Epithelial cell of alveolus of lung (primary cell): ENCODE measurements around the genes APC2, PCSK4, PLK5 and KLF16.

GRCh38 chr19:1449423-1450624, at the start of gene APC2:
Gene APC2, plus strand, starts transcription at chr19:1450121.
- RAMPAGE, long total RNA, result no peak
- RRBS, result 36% methylated on average over 3 of the region's 85 CpGs

- RAMPAGE, long total RNA, result no peak
- RRBS, result 0% methylated on average over 1 of the region's 25 CpGs
Observed at GRCh38 chr19:1451867-1452441, 2.0 kb downstream of the APC2 start.

- RAMPAGE, long total RNA, result no peak
- RRBS, result 2% methylated on average over 22 of the region's 47 CpGs
Observed at GRCh38 chr19:1468878-1469295, 10.1 kb downstream of the C19orf25 start.

- RAMPAGE, long total RNA, result no peak
- RRBS, result 3% methylated on average over 11 of the region's 66 CpGs
Observed at GRCh38 chr19:1489997-1490887, at the start of gene PCSK4. Gene PCSK4, minus strand, starts transcription at chr19:1490350.

DNA sequence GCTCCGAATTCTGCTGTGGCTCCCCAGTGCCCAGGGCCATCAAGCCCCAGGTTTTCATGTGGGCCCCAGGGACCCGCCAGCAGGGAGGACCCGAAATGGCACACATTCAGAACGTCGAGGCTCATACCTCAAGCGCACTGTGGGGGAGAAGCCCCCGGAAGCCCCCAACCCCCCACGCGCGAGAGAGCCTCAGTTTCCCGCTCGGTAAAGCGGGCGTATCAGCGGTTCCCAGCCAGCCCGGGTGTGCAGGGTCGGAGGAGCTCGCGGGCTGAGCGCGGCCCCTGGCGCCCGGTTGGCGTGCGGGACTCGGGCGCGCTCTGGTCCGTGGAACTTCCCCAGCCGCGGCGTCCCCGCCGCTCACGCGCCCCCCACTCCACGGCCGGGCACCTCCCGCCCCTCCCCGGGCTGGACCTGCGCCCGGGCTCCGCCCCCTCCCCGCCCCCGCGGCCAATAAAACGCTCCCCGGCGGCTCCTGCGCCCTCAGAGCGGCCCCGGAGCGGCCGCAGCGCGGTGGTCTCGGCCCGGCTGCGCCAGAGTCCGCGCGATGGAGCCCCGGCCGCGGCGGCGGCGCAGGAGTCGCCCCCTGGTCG, at the start of gene PLK5:
Gene PLK5, plus strand, starts transcription at position 483 of the 590 bp plus-strand sequence.
- RAMPAGE, long total RNA, result no peak
- RRBS, result 3% methylated on average over 36 of the region's 70 CpGs

- RAMPAGE, long total RNA, result no peak
- RRBS, result 5% methylated on average over 18 of the region's 50 CpGs
Observed at GRCh38 chr19:1675565-1676171, 23.3 kb upstream of the TCF3 start.

GRCh38 chr19:1766675-1767097, 13.4 kb downstream of the ONECUT3 start:
- RAMPAGE, long total RNA, result no peak
- RRBS, result no CpG with 5 or more reads among the region's 11 CpGs

- RAMPAGE, long total RNA, result no peak
- RRBS, result 7% methylated on average over 2 of the region's 4 CpGs
Observed at GRCh38 chr19:1769835-1770096, 16.5 kb downstream of the ONECUT3 start.

DNA sequence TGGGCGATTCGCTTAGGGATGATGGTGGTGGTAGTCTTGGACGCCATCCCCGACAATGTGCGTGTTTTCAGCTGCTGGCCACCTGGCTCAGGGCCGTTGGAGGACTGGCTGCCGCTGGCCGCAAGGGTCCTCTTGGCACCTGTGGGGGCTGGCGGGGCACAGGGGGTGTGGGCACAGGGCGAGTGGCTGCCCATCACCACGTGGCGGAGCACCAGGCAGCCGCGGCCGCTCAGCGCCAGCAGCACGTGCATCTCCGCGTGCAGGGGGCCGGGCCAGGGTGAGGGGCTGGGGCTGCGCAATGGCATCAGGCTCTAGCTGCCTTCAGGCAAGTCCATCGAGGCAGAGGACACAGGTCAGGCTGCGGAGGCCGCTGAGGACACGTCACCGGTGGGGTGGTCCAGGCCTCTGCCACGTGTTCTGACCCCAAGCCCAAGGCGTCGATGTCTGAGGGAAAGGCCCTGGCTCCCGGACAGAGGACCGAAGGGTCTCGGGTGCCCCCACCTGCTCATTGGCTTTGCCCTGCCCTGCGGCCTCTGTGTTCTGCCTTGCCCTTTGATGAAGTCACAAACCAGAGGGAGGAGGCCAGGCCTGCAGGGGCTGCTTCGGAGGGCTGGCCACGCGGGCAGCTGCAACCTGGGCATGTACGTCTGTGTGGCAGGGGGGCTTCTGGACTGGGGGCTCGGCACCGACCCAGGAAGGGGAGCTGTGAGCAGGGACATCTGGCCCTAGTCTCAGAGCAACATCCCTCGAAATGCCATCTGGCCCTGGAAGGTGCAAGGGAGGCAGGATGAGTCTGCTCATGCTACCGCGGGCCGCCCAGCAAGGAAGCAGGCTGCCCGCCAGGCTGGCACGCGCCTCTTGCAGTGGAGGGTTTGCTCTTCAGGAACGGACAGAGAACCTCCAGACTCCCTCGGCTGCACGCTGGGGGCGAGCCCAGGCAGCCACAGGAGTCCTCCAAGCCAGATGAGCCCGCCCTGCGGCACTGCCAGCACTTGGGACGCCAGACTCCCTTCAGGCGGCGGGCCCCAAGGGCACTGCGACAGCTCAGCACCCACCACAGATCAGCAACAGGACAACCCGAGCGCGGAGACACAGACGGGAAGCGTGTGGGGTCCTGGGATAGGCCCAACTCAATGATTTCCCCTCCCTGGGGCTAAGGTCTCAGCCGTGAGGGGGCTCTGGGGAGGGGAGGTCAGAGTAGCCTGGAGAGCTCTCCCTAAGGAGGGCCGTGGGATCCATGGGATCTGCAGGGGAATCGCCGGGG, 9.9 kb upstream of the ATP8B3 start:
- RAMPAGE, long total RNA, result no peak
- RRBS, result 98% methylated on average over 7 of the region's 65 CpGs

DNA sequence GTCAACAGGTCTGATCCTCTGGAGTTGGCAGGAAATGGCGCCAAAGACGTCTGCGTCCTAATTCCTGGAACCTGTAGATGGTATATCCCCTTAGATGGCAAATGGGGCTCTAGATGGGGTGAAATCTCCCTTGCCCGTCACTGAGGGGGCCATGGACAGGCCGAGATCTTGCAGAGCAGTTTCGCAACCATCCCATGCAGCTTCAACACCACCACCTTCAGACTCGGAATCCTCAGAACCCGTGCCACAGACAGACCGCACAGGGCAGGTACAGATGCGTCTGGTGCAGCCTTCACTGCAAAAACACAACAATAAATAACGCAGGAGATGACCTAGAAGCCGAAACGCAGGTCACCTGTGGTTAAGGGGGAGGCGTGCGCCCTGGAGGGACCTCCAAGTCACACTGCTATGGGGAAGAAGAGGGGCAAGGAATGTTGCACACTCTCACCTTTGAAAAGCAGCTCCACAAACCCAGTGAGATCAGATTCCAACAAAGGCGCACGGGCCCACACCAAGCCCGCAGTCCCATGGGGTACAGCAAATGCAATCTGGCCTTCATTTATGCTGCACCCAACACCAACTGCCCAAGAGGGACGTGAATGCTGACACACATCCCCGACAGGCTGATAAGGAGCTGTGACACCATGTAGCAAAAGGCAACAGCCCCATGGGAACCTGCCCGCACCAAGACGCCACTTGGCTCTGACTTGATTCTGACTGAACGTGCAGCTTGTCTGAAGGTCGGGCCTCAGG, 17.5 kb downstream of the REXO1 start:
- RAMPAGE, long total RNA, result no peak
- RRBS, result no CpG with 5 or more reads among the region's 24 CpGs

DNA sequence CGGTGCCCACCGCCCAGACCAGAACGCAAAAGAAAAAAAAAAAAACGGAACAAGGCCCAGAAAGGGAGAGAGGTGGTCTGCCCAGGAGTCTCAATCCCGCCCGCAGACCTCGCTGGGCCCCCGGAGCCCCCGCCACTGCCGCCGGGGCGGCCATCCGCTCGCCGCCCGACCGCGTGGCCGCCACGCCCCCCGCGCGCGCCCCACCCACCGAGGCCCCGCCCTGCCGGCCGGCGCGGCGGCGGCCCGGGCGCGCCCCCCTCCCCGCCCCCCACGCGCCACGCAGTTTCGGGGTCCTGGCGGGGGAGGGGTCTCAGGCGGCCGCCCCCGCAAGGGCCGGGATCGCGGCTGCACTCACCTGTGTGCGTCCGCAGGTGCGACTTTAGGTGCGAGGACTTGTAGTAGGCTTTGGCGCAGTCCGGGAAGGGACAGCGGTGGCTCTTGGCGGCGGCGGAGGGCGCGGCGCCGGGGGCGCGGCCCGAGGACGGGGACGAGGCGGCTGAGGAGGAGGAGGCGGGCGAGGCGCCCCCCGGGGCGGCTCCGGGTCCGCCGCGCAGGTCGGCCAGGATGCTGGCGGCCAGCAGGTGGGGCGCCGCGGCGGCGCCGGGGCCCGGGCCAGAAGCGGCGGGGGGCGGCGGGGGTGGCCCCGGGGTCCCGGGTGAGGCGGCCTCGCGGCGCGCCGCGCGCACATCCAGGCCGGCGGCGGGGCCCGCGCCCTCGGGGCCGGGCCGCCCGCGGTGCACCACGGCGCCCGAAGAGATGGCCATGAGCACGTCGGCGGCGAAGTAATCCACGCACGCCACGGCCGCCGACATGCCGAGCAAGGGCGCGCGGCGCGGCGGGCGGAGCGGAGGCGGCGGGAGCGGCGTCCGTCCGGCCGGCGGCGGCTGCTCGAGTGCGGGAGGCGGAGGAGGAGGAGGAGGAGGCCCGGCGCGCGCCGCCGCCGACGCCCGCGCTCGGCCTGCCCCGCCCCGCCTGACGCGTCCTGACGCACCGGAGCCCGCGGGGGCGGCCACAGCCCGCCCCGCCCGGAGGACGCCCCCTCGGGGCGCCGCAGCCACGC, at the start of gene KLF16:
Gene KLF16, minus strand, starts transcription at position 894 of the 1,060 bp plus-strand sequence.
- RAMPAGE, long total RNA, result no peak
- RRBS, result 1% methylated on average over 106 of the region's 170 CpGs

DNA sequence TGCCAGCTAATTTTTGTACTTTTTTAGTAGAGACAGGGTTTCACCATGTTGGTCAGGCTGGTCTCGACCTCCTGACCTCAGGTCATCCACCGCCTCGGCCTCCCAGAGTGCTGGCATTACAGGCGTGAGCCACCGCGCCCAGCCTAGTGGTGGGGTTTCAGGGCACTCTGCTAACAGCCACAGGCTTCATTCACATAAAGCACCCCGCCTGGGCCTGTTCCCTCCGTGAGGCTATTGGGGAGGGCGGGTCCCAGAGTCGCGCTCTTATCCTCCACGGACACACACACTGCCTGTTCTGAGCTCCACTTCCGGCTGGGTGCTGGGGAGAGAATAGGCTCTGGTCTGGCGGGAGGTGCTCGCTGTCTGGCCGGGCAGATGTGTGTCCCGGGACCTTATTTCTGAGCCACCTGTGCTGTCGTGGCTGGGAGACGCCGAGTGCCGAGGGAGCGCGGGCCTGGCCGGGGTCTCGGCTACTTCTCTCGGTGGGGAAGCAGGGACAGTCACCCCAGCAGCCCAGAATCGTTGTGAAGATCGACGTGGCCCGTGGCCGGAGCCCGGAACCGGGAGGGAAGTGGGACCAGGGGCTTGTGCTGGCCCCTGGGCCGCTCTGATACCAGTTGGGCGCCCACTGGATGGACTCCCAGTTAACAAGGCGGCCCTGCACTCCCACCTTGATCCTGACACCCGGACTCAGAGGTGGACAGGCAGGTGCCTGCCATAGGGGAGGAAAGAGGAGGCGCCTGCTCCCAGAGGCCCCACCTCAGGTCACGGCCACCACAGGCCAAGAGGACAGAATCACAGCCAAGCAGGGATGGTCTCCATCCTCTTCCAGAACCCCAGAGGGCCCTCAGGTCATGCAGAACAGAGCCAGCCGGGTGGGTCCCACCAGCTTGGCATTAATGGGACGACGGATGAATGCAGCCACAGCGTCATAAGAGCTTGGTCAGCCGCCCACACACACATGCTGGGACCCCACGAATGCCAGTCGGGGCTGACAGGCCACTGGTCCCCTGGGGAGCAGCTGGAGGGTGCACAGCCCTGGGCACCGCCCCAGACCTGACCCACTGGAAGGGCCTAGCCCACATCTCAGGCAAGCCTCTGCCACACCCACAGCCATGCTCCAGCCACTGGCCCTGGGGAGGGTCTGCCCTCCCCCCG, 9.3 kb upstream of the KLF16 start:
- RAMPAGE, long total RNA, result no peak
- RRBS, result 84% methylated on average over 10 of the region's 48 CpGs

- RAMPAGE, long total RNA, result no peak
- RRBS, result 3% methylated on average over 7 of the region's 63 CpGs
Observed at GRCh38 chr19:1875895-1876502, 9.3 kb downstream of the ABHD17A start.

DNA sequence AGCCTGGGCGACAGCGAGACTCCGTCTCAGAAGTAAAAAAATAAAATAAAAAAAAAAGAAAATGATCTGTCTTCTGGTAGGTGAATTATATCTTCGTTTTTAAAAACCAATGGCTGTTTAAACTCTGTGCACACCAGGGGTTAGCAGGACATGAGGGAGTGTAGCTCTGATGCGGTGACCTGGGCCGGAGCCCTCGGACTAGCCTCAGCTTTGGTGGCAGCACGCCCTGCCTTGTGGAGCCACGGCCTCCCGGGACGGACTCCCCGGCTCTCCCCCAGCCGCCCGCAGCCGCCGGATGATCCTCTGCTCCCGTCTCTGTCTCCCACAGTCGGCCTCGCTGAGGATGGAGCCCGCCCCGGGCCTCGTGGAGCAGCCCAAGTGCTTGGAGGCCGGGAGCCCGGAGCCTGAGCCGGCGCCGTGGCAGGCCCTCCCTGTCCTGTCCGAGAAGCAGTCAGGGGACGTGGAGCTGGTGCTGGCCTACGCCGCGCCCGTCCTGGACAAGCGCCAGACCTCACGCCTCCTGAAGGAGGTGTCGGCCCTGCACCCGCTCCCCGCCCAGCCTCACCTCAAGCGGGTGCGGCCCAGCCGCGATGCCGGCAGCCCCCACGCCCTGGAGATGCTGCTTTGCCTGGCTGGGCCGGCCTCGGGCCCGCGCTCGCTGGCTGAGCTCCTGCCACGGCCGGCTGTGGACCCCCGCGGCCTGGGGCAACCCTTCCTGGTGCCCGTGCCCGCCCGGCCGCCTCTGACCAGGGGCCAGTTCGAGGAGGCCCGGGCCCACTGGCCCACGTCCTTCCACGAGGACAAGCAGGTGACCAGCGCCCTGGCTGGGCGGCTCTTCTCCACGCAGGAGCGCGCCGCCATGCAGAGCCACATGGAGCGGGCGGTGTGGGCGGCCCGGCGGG, 6.8 kb downstream of the ADAT3 start:
- RAMPAGE, long total RNA, result no peak
- RRBS, result 95% methylated on average over 13 of the region's 72 CpGs

DNA sequence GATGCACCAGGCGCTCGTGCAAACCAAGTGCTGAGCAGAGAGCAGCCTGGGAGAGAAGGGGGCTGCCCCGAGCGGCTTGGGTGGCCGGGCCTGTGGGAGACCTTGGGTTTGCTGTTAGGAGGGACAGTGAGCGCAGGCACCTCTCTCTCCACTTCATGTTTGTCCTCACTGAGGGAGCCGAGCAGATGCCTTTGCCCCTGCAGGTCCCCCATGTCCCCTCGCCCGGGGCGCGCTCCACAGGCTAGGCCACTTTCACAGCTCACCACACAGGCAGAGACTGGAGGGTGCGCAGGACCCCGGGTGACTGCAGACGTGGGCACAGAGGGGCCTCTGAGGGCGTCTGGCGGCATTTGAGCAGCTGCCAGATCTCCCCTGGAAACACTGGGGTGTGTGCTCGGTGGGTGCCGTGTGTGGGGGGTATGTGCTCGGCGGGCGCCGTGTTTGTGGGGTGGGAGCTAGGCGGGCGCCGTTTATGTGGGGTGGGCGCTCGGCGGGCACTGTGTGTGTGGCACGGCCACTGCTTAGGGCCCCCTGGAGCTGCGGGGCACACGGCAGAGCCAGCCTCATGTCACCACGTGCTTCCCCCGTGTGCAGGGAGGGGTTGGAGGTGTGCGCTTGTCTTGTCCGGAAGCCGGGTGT, 16.5 kb downstream of the CSNK1G2 start:
- RAMPAGE, long total RNA, result no peak
- RRBS, result 70% methylated on average over 10 of the region's 36 CpGs

GRCh38 chr19:2043927-2044880, 6.8 kb downstream of the MKNK2 start:
- RAMPAGE, long total RNA, result no peak
- RRBS, result no CpG with 5 or more reads among the region's 17 CpGs

GRCh38 chr19:2070875-2071736, 20.1 kb upstream of the MKNK2 start:
- RAMPAGE, long total RNA, result no peak
- RRBS, result no CpG with 5 or more reads among the region's 20 CpGs

DNA sequence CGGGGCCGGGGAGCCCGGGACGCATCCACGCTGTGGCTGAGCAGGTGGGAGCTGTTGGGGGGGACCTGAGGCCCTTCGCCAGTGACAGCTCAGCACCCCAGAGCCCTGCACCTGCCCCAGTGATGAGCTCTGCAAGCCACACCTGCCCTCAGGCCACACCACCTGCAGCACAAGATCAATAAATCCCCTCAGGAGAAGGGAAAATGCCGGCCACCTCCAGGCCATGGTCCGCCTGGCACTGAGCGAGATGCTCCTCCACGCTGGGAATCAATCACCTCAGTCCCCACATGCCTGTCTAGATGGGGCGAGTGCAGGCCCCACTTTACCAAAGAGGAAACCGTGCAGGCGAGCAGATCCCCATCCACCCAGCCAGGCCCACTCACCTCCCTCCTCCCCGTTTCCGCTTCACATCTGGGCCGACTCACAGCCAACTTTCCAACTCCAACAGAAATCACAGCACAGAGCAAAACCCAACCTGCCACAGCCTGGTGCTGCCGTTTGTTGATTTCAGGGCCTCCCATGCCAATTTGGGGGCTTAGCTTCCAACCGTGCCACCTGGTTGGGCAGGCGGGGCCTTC, 12.8 kb downstream of the MOB3A start:
- RAMPAGE, long total RNA, result no peak
- RRBS, result no CpG with 5 or more reads among the region's 19 CpGs

- RAMPAGE, long total RNA, result no peak
- RRBS, result no CpG with 5 or more reads among the region's 21 CpGs
Observed at GRCh38 chr19:2097962-2098425, 1.3 kb downstream of the IZUMO4 start.

DNA sequence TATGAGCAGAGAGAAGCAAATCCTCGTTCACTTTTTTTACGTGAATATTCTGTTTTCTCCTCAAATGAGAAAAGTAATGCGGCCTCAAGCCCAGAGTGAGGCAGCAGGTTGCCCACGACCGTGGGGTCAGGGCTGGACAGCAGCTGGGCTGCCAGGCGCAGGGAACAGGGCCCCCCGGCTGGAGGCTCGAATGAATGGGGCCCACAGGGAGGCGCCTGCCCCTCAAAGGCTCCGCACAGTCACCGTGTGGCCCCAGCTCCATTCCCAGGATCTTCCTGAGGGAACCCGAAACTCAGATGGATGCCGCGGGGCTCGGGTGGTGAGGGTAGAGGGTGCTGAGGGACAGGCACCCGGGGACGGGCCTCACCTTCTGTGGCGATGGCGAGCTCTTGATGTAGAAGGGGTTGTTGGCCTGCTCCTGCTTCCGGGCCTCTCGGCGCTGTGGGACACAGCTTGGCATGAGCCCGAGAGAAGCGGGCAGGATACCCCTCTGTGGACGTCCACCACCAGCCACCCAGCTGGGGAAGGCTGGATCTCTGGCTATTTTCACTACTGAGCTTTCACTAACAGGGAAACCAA, 19.2 kb downstream of the IZUMO4 start:
- RAMPAGE, long total RNA, result no peak
- RRBS, result 93% methylated on average over 5 of the region's 25 CpGs